ENCODE data around the genes PTPN9, TSPAN3 and LINGO1.

GRCh38 chr15:75399903-75400402, 31.5 kb upstream of the MAN2C1 start:
- RRBS: no CpG with 5 or more reads among the region's 5 CpGs
CAGE:
- cytosol, long polyA plus RNA: no peak
- long polyA plus RNA: no peak
- nucleus, long polyA plus RNA: no peak

DNA sequence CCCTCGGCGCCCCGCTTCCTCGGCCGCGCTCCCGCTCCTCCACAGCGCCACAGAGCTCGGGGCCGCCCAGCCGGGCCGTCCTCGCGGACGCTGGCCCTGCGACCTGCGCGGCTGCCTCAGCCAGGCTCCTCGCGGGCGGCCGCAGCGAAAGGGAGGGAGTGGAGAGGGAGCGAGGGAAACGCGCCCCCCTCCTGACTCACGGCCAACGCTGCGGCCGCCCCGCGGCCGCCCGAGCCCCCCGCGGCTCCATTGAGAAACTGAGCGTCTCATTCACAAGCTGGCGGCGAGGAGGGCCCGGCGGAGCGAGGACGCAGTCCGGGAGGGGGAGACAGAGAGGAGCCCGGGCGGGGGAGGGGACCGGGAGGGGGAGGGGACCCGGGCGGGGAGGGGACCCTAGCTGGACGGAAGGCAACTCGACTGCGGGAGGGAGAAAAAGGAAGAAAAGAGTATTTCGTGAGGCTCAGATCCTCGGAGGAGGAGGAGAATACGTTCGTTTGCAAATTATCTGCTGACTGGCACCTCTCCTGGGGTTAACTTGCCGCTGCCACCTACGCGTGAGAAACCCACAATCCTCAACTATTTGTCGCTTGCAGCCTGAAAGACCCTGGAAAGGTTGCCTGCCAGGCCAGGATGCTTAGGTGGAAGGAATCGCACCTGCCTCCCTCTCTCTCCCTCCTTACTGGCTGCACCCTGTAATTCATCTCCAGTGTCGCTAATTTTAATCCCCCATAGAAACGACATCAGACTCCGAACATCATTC, at the start of gene PTPN9:
Gene PTPN9, minus strand, starts transcription at position 153 of the 760 bp plus-strand sequence.
- RRBS: under 1% methylated on average over 9 of the region's 64 CpGs
CAGE:
- cytosol, long polyA plus RNA: no peak
- long polyA plus RNA: no peak
- nucleus, long polyA plus RNA: no peak

- RRBS: no CpG with 5 or more reads among the region's 20 CpGs
CAGE:
- cytosol, long polyA plus RNA: no peak
- long polyA plus RNA: no peak
- nucleus, long polyA plus RNA: no peak
These were observed 21.8 kb downstream of the SNX33 start for GRCh38 chr15:75669098-75670228.

- RRBS: no CpG with 5 or more reads among the region's 9 CpGs
CAGE:
- cytosol, long polyA plus RNA: no peak
- long polyA plus RNA: no peak
- nucleus, long polyA plus RNA: no peak
These were observed 25.0 kb downstream of the SNX33 start for GRCh38 chr15:75672601-75673318.

DNA sequence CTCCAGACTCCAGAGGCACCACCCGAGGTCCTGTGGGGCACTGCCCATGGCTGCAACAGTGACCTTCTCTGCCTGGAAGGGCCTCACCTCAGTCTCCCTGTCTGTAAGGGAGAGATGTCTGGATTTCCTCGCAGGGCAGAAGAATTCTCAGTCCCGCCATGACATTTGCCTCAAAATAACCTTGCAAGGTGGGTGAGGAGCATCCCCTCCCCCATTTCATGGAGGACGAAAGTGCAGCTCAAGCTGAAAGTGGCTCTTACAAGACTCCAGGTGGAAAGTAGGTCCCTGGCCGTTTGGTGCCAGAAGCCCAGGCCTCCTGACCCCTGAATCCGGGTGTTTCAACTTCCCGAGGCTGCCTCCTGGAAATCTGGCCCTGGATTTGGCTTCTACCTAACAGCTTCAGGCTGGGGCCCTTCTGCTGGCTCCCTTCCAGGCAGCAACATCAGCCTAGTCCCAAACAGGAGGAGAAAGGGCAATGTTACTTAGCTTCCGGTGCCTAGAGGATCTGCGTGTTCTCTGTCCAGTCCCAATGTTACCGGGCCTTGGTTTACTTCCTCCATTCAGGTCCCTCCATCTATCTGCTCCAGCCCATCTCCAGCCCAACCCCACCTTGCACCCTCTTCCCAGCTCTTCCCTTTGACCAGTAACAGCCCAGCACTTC, 776 bp upstream of the CSPG4 start:
- RRBS: no CpG with 5 or more reads among the region's 10 CpGs
CAGE:
- cytosol, long polyA plus RNA: no peak
- long polyA plus RNA: no peak
- nucleus, long polyA plus RNA: no peak

- RRBS: 2% methylated on average over 5 of the region's 33 CpGs
CAGE:
- cytosol, long polyA plus RNA: no peak
- long polyA plus RNA: no peak
- nucleus, long polyA plus RNA: no peak
These were observed 34.5 kb downstream of the ODF3L1 start for GRCh38 chr15:75758239-75758930.

DNA sequence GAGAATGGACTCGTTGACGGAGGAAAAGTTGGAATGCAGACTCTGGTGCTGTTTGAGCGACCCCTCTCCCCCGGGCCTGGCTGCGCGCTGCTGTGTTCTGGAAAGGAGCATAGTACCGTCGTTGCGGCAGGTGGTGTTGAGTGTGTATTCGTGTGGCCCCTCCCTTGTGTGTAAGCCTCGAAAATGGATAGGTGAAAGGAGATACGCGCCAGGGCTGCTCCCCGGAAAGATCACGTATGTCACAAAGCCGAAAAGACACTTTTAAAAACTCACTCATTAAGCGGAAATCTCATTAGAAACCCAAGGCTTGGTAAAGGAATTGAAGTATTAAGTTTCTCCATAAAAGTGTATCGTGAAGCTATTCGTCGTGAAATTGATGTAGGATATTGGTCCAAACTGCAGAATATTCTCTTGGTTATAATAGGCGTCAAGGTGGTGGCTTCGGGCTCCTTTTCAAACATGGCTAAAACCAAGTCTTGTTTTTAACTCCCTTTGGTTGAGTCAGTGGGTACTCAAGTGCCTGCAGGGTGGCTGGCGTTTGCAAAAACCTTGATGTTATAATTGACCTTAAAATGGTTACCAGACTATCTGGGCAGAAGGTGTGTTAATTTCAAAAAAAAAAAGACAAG, 1.2 kb downstream of the UBE2Q2 start:
- RRBS: no CpG with 5 or more reads among the region's 23 CpGs
CAGE:
- cytosol, long polyA plus RNA: no peak
- long polyA plus RNA: no peak
- nucleus, long polyA plus RNA: no peak

DNA sequence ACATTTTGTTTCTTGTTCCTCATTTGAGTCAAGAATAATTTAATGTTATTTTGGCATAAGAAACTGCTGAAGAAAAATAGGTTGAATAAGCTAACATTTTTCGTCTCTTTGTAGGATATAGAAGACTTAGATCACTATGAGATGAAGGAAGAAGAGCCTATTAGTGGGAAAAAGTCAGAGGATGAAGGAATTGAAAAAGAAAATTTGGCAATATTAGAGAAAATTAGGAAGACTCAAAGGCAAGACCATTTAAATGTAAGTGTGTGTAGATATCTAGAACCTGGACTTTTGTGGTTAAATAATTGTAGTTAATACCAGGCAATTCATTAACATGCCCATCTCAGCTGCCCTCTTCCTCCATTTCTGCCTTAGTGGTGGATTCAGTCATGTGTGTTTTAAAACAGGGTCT, 30.1 kb downstream of the UBE2Q2 start:
- RRBS: no CpG with 5 or more reads among the region's 1 CpG
CAGE:
- cytosol, long polyA plus RNA: no peak
- long polyA plus RNA: no peak
- nucleus, long polyA plus RNA: no peak

DNA sequence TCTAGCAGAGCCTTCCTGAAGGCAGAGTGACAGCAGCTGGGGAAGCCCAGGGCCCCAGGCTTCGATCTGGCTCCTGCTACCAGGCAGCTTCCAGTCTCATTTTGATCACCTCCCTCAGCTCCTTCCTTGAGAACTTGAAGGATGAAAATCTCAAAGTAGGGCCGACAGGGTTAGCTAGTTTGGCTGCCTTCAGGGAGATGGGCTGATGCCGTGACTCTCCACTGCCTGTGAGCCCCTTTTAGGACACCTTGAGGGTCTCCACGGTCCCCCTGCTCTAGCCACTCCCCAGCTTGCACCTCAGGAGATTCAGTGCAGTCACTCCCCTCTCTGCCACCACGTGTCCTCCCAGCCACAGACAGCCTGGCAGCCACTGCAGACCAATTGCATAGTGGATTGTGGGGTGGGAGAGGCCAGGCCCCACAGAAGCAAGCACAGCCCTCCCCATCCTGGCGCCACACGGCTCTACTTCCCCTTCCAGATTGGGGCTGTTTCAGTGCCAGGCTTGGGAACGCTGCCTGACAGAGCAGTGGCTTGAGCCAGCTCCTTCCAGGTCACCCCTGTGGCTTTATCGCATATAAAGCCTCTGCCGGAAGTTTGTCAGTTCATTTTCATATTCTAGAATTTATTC, 90.6 kb downstream of the TMEM266 start:
- RRBS: no CpG with 5 or more reads among the region's 10 CpGs
CAGE:
- cytosol, long polyA plus RNA: no peak
- long polyA plus RNA: no peak
- nucleus, long polyA plus RNA: no peak

GRCh38 chr15:76341092-76341752, 4.6 kb downstream of the ISL2 start:
- RRBS: 93% methylated on average over 10 of the region's 43 CpGs
CAGE:
- cytosol, long polyA plus RNA: no peak
- long polyA plus RNA: no peak
- nucleus, long polyA plus RNA: no peak

DNA sequence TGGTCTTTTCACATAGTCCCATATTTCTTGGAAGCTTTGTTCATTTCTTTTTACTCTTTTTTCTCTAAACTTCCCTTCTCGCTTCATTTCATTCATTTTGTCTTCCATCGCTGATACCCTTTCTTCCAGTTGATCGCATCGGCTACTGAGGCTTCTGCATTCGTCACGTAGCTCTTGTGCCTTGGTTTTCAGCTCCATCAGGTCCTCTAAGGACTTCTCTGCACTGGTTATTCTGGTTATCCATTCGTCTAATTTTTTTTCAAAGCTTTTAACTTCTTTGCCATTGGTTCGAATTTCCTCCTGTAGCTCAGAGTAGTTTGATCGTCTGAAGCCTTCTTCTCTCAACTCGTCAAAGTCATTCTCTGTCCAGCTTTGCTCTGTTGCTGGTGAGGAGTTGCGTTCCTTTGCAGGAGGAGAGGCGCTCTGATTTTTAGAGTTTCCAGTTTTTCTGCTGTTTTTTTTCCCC, 271.1 kb downstream of the ISL2 start:
- RRBS: no CpG with 5 or more reads among the region's 12 CpGs
CAGE:
- cytosol, long polyA plus RNA: no peak
- long polyA plus RNA: no peak
- nucleus, long polyA plus RNA: no peak

DNA sequence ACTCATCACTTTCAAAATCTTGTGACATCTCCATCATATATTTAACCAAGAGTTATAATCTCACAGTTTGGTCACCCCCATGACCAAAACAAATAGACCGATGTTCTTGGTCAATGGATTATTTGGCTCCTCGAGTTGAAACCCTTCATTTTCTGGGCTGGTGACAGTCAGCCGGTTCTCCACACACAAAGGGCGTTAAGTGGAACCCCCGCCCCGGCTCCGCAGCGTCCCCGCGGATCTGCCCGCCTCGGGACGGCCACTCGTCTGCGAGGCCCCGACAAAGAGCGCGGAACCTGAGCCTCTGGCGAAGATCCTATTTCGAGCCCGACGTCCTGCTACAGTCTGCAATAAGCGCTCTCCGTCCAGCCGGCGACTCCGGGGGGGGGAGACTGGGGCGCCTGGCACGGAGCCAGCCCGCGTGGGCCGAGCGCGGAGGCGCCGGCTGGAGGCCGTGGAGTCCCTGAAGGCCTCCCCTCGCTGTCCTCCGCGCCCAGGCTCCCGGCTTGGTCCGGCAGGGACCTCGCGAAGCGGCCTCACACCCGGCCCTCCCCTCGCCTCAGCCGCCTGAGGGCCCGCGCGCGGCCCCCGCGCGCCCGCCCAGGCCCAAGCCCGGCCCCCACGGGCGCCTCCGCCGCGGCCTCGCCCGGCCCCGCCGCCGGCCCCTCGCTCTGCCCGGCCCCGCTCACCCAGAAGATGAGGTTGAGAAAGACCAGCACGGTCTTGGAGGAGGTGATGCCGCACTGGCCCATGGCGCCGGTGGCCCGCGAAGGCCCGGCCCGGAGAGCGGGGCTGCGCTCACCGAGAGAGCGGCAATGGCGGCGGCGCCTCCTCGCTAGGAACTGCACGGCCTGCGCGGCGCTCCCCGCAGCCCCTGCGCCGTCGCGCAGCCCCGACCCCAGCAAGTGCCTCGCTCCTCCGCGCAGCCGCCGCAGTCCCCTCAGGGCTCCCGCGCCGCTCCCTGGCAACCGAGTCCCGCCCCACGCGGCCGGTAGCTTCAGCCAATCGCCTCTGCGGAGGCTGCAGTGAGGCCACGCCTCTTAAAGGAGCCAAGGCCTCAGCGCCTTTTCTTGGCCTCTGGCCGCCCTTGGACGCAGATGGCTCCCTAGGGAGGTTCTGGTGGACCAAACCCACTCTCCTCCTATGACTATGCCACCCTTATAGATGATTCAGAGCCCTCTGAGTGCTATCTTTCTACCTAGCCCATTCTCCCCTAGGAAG, at the start of gene TSPAN3:
Gene TSPAN3, minus strand, starts transcription at position 904 of the 1,218 bp plus-strand sequence.
- RRBS: 1% methylated on average over 32 of the region's 115 CpGs
CAGE:
- cytosol, long polyA plus RNA: start-site peak on the minus strand centred at position 835 of the sequence, 166 bp wide, 675 and 748 reads in 2 replicates
- long polyA plus RNA: start-site peak on the minus strand centred at position 827 of the sequence, 165 bp wide, 240 and 875 reads in 2 replicates
- nucleus, long polyA plus RNA: start-site peak on the minus strand centred at position 887 of the sequence, 128 bp wide, 123 and 544 reads in 2 replicates

DNA sequence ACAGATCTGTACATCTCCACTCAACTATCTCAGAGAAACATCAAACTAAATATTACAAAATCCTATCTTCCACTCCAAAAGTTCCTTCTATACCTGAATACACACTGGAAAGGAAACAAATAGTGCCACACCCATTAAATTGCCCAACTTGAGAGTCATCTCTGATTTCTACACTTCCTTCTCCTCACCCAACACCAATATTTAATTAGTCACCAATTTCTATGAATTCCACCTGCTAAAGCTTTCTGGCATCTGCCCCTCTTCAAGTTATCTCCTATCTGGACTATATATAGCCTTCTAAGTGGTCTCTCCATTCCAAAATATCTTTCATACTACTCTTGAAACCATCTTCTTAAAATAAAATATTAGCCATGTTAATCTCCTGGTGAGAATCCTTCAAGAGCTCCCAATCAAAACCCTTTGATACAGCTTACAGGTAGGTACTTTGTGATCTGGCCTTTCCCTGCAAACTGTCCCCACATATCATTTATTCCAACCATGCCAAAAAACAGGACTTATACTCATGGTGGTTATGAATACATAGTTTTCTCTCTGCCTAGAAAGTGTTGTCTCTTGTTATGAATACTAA, 65.7 kb downstream of the PEAK1 start:
CAGE:
- cytosol, long polyA plus RNA: no peak
- long polyA plus RNA: no peak
- nucleus, long polyA plus RNA: no peak

DNA sequence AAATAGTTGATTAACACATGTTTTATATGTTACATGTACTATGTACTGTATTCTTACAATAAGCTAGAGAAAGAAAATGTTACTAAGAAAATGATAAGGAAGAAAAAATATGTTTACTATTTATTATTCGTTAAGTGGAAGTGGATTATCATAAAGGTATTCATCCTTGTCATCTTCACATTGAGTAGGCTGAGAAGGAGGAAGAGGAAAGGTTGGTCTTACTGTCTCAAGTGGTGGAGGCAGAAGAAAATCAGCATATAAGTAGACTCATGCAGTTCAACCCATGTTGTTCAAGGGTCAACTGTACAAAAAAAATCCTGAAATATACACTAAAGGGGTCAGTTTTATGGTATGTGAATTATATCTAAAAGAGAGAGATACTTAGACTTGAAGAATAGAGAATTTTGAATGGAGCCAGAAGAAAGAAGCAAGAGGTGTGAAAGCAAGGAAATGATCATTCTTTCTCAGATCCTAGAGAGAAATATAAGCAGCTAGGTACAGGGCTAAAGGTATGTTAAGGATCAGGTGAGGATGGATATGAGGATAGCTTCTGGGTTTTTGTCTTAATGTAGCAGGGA, 5.8 kb downstream of the HMG20A start:
- RRBS: no CpG with 5 or more reads among the region's 1 CpG
CAGE:
- cytosol, long polyA plus RNA: no peak
- long polyA plus RNA: no peak
- nucleus, long polyA plus RNA: no peak

DNA sequence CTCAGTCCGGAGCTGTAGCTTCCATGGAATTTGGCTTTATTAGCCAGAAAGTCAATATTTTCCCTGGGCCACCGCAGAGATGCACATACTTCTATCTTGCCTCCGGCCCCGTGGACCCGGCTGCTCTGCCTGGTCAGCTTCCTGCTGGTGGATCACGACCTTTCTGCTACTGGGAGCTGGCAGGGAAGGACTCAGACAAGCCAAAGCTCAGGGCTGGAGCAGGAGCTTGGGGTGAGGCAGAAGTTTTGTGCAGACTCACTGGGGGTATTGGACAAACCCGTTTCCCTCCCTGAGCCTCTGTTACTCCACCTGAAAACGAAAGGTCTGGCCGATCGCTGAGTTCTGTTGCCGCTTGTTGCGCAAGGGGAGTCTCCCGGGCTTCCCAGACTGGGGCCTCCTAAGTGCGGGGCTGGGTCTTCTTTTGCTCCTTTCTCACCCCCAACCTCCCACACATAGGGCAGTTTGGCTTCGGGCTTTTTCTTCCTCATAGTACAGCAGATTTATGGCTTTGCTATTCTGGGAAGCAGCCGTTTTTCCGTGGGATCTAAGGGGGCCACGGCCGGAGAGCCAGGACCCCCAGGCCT, 63.4 kb downstream of the LINGO1 start:
- RRBS: 91% methylated on average over 3 of the region's 19 CpGs
CAGE:
- cytosol, long polyA plus RNA: no peak
- long polyA plus RNA: no peak
- nucleus, long polyA plus RNA: no peak

DNA sequence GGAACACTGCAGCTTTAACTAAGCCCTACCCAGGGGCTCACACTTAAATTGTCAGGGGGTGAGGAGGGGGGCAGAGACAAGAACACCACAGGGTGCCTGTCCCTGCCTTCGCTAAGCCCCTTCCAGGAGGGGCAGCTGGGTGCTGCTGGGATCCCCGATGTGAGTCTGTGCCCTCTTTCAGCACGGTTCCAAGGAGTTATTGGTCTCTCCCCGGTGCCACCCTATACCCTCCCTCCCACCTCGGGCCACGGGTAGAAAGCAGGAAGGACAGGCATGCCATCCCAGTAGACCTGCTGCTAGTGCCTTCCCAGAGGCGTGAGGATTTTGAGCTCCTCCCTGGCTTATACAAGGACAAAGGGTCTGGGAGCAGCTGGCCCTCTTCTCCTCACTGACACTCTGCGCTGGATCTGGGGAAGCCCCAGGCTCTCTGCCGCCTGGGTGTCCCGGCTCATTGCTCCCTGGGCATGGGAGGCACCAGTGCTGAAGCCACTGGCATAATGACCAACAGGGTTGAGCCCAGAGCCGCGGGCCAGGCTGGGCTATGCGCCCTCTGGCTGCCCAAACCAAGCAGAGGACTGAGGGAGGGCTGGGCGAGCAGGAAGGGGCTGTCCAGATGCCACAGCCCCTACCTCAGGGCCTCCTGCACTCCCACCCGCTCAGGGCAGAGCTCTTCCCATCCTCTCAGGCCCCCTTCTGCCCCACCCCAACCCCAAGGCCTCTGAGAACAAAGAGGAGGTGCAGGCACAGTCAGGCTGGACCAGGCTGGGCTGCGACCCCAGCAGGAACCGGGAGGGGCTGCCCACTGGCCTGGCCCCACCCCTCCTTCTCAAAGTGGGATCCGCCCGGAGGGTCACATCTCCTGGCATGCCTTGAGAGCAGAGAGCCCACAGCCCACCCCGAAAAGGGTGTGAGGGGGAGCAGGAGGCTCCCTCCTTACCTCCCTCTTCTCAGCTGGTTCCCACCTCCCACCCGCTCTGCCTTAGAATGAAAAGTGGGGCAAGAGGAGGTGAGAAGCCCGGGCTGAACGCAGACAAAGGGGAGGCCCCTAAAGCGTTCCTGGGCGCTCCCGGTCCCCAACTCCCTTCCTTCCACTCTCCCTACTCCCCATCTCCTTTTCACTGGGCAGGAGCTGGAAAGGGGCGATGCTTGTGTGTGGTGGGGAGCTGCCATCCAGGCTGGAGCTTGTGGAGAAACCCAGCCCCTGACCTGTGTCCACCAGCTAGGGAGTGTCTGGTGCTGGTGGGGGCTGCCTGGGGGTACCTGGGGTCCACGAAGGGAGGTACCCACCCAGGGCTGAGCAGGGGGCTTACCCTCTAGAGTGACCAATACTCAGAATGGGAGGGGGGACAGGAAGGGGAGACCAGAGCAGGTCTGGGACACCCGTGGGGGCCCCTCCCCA, 1.5 kb downstream of the LINGO1 start:
- RRBS: 89% methylated on average over 8 of the region's 29 CpGs
CAGE:
- cytosol, long polyA plus RNA: no peak
- long polyA plus RNA: no peak
- nucleus, long polyA plus RNA: no peak

GRCh38 chr15:77632577-77633448, at the start of gene LINGO1:
Gene LINGO1, minus strand, starts transcription at chr15:77632912.
- RRBS: 2% methylated on average over 38 of the region's 110 CpGs
CAGE:
- cytosol, long polyA plus RNA: no peak
- long polyA plus RNA: no peak
- nucleus, long polyA plus RNA: no peak

- RRBS: no CpG with 5 or more reads among the region's 7 CpGs
CAGE:
- cytosol, long polyA plus RNA: no peak
- long polyA plus RNA: no peak
- nucleus, long polyA plus RNA: no peak
These were observed 16.4 kb upstream of the LINGO1 start for GRCh38 chr15:77649061-77649583.

DNA sequence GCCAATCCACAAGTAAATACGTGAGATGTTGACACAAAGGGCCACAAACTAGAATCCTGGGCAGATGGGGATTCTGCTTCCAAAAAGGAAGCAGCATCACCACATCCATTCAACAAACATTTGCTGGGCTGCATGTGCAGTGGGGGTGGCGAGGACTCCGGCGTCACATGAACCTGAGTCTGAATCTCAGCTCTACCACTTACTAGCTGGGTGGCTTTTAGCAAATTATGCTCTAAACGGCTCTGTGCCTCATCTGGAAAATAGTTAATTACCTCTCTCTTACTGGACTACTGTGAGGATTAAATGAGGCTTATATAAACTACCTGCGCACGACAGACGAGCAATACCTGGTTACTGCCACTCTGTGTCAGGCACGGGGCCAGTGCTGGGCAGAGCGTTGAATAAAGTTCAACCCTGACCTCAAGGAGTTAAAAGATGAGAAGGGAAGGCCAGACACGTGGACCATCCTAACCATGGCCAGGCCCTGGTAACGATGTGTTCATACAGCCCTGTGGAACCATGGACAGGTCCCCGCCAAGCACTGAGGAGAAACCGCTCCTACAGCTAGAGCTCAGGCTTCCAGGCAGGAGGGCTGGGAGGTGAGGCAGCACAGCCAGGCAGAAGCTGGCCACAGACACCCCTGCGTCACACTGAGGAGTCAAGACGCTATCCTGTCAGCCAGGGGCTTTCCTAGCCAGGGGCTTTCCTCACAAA, 73.5 kb downstream of the TBC1D2B start:
- RRBS: no CpG with 5 or more reads among the region's 16 CpGs
CAGE:
- cytosol, long polyA plus RNA: no peak
- long polyA plus RNA: no peak
- nucleus, long polyA plus RNA: no peak

- RRBS: no CpG with 5 or more reads among the region's 8 CpGs
CAGE:
- cytosol, long polyA plus RNA: no peak
- long polyA plus RNA: no peak
- nucleus, long polyA plus RNA: no peak
These were observed 28.9 kb downstream of the TBC1D2B start for GRCh38 chr15:78048495-78049054.